Skeletal muscle satellite cell (primary cell): ENCODE measurements around the genes ZNF496, OR6F1, OR2AJ1, OR2L13 and OR2T11.

- CAGE, long polyA plus RNA = no peak
Measured at GRCh38 chr1:246931084-246931741, 535 bp downstream of the AHCTF1 start.

GRCh38 chr1:246959767-246960527 is 28.2 kb upstream of the AHCTF1 start:
- CAGE, long polyA plus RNA = no peak

DNA sequence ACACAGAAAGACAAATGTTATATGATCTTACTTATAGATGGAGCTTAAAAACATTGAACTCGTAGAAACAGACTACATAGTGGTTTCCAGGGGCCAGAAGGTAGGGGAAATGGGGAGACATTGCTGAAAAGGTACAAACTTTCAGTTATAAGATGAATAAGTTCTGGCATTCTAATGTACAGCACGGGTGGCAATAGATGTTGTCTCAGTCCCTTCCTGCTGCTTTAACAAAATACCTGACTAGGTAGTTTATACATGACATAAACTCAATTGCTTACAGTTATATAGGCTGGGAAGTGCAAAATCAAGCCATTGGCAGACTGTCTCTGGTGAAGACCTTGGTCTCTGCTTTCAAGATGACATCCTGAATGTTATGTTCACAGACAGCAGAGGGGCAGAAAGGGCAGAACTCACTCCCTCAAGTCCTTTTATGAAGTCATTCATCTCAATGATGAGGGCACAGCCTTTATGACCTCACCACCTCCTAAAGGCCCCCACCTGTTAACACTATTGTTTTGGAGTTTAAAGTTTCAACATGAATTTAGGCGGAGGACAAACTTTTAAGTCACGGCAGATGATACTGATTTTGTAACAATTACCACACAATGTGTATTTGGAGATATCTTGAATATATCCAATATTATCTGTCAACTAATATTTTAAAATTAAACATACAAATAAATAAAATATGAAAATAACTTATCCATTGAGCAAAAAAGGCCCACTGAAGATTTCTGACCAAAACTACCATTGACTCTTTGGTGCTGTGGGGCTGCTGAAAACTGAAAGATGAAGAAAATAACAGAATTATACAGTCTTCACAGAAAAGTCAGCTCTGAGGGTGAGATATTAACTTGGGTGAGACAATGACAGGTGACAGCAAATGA is 22.0 kb downstream of the ZNF124 start:
- CAGE, long polyA plus RNA = no peak

DNA sequence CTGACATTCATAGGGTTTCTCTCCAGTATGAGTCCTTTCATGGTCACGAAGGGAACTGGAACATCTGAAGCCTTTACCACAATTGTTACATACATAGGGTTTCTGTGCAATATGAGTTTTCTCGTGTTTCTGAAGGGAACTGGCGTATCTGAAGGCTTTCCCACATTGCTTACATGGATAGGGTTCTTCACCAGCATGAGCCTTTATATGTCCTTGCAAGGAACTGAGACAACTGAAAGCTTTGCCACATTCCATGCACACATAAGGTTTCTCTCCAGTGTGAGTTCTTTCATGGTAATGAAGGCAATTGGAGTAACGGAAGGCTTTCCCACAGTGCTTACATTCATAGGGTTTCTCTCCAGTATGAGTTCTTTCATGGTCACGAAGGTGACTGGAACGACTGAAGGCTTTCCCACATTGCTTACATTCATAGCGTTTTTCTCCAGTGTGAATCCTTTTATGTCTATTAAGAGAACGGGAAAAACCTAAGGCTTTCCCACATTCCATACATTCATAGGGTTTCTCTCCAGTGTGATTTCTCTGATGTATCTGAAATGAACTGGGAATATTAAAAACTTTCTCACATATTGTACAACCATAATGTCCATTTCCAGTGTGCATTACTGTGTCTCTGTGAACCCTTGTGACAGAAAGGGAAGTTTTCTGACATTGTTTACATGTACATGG is 15.0 kb downstream of the ZNF124 start:
- CAGE, long polyA plus RNA = no peak

GRCh38 chr1:247228095-247228330 is 56.2 kb upstream of the ZNF124 start:
- CAGE, long polyA plus RNA = no peak

GRCh38 chr1:247331495-247331564 is 337 bp downstream of the ZNF496 start:
- CAGE, long polyA plus RNA = no peak

DNA sequence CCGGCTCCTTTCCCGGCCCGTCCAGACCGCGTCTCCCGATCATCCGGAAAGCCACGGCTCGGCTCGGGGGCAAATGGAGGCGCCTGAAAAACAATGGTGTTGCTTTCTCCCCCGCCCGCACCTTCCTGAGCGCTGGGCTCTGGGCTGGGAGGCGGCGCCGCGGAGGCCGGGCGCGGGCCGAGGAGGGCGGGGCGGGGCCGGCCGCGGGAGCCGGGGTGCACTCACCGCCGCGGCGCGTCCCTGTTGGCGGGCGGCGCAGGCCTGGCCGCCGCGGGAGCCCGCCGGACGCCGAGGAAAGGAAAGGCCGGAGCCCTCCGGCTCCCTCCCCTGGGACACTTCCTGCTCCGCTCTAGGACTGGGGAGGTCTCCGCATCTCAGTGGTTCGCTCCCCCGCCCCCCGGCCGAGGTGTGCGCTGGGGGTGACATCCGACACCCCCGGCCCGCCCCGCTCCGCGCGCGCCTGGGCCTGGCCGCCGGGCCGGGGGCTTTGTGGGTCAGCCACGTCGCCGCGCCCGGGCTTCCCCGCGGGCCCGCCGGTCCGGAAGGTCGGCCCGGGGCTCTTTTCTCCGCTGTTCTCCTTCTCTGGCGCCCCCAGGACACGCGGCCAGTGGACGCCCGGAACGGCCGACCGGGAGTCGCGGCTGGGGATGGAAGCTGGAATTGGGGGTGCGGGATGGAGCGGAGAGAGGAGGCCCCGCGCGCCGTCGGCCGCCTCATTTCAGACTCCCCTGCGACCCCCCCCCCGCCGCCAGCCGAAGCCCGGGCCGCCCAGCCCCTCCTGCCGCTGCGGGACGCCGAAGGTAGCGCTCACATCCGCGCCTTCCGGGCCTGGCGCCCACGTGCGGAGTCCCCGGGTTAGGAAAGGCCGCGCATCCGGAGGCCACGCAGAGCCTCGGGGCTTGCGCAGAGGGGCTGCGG is at the start of gene ZNF496:
ZNF496 (minus strand) TSS at position 303 of the 918 bp plus-strand sequence.
- CAGE, long polyA plus RNA = no peak

GRCh38 chr1:247716346-247716876 is at the start of gene OR6F1:
Gene OR6F1 (minus strand): TSS chr1:247716646.
- CAGE, long polyA plus RNA = no peak

GRCh38 chr1:247818803-247819367 is 5.0 kb downstream of the OR14A16 start:
- CAGE, long polyA plus RNA = no peak

- CAGE, long polyA plus RNA = no peak
Measured at GRCh38 chr1:247894041-247894541, 1.3 kb upstream of the OR2W3 start.

DNA sequence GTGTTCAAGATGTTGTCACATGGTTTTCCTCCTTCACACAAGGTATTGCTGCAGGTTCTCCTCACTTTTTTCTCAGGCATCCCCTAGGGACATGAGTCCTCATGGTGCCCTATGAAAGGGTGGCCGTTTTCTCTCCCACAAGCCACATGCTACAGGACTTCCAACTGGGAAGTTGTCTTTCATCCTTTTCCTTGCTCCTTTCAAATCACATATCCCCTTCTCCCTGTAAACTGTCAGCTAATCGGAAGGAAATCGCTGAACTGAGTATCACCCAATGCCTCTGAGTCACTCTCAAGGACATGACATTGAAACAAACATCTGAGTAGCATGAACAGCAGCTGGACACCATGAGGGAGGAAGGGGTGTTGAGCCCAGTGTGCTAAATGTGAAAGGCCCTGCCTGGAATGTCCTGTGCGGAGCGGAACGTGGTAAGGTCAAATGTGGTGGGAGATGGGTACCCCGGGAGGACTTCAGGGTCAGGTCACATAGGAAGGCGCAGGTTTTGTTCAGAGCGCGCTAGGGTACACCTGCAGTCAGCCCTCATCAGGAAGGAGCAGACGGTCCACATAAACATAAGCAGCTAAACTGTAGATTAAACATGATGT is at the start of gene OR2AJ1:
OR2AJ1 (plus strand) TSS at position 149 of the 605 bp plus-strand sequence.
- CAGE, long polyA plus RNA = no peak

DNA sequence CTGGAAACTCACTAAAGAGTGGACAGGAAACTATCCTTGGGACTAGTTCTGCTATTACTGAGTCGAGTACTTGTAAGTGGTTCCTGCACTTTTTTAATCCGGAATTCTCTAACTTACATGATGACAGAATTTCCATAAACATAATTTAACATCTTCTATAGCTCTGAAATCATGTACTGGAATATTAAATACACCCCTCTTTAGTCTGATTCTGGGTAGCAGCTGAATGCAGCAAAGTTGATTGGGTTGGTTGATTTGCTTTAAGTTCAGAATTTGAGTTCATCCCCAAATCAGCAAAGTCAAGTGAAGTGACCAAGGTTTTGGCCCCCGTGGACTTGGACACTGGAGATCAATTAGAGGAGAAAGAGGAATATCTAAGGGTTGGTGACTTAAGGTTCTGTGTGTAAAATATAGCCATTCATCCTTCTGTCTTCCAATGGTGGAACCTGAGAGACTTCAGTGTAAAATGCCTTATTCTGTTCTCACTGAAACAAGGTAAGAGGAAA is at the start of gene OR2L13:
OR2L13 (plus strand) TSS at position 425 of the 506 bp plus-strand sequence.
- CAGE, long polyA plus RNA = no peak

GRCh38 chr1:248634955-248635341 is at the start of gene OR2T11:
Gene OR2T11 (minus strand): TSS chr1:248635091.
- CAGE, long polyA plus RNA = no peak

DNA sequence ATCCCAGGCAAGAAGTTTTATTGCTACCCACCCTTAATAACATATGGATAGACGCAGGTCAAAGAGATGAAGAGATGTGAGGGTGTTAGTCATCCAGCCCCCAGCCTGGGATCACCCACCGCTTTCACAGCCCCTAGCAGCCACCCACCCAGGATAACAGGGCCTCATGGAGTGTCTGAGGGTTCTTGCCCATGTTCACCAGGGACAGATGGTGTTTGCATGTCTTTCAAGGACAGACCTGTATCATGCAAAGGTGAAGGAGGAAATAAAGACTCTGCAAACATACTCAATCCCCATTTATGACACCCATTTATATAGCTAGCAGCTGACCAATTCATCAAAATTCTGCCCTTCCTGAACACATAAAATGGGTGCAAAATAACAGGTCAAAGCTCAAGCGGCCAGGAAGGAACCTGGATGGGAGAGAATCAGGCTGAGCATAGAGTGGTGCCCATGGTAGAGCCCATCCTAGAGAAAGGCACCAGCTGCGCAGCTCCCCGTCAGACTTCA is 32.7 kb upstream of the LYPD8 start:
- CAGE, long polyA plus RNA = no peak

GRCh38 chr1:248802721-248803018 is 23.0 kb downstream of the SH3BP5L start:
- CAGE, long polyA plus RNA = no peak

DNA sequence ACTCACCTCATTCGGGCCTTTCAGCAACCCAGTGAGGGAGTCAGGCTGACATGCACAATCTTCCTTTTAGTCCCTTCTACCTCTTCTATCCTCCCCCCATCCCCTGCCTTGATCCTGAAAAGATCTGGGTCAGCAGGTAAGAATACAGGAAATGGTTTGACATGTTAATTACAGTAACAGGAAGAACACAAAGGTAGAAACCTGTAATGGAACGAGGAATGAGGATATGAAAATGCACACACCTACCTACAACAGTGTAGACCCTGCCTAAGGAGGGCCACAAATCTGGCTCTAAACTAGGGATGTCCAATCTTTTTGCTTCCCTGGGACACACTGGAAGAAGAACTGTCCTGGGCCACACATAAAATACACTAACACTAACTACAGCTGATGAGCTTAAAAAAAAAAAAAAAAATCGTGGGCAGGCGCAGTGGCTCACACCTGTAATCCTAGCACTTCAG is 6.7 kb downstream of the SH3BP5L start:
- CAGE, long polyA plus RNA = no peak

- CAGE, long polyA plus RNA = no peak
Measured at GRCh38 chr1:248842760-248843449, 4.9 kb downstream of the ZNF672 start.

DNA sequence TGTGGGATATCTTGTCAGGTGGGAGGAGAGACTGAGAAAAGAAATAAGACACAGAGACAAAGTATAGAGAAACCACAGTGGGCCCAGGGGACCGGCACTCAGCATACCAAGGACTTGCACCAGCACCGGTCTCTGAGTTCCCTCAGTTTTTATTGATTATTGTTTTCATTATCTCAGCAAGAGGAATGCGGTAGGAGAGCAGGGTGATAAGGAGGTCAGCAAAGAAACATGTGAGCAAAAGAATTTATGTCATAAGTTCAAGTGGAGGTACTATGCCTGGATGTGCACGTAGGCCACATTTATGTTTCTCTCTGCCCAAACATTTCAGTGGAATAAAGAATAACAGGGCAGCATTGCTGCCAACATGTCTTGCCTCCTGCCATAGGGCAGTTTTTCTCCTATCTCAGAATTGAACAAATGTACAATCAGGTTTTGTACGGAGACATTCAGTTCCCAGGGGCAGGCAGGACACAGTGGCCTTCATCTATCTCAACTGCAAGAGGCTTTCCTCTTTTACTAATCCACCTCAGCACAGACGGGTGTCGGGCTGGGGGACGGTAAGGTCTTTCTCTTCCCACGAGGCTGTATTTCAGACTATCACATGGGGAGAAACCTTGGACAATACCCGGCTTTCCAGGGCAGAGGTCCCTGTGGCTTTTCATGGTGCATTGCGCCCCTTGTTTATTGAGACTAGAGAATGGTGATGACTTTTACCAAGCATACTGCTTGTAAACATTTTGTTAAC is 1.1 kb downstream of the PGBD2 start:
- CAGE, long polyA plus RNA = no peak